ENCODE data around the gene AGL.

GRCh38 chr1:94532158-94532644 is 9.4 kb downstream of the F3 start:
- RRBS, result no CpG with 5 or more reads among the region's 5 CpGs

DNA sequence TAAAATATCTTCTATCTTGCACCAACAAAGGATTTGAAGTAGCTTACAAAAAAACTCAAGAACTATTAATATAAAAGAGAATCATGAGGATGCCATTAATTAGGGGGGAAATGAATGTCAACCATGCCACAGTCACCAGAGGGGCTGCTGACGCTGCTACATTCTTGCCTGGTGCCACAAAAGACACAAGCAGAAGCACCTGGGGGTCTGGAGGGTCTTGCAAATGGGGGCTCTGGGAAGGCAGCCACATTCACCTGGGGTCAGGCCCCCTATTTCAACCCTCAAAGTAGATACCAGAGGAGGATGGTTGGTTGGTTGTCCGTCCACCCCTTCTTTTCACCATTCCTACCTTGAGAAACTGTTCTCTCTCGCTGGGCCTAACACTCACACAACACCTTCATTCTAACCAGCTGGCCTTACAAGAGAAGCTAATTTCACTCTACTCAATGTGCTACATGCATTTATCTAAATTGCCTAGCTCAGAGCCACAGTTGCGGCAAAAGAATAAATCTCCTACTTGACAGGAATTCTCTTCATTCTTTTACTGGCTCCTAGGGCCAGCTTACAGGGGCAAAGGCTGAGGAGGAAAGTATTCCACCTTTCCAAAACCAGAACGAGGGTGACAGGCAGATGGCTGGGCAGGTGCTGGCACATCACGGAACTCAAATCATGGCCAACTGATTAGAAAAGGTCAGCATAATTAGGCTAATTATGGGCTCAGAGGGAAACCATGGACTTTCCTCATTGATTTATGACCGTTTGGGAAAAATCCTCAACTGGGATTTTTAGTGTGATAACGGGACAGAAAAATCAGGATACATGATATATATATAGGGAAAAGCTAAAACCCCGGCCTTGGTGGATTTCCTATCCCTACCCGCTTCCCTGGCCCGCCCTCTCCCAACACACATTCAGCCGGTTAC is 6.5 kb downstream of the F3 start:
- RRBS, result 72% methylated on average over 4 of the region's 12 CpGs

- RRBS, result 9% methylated on average over 3 of the region's 20 CpGs
Measured at GRCh38 chr1:94540503-94541168, 923 bp downstream of the F3 start.

GRCh38 chr1:94758007-94758433 is 62.1 kb upstream of the SLC44A3 start:
- RRBS, result no CpG with 5 or more reads among the region's 8 CpGs

DNA sequence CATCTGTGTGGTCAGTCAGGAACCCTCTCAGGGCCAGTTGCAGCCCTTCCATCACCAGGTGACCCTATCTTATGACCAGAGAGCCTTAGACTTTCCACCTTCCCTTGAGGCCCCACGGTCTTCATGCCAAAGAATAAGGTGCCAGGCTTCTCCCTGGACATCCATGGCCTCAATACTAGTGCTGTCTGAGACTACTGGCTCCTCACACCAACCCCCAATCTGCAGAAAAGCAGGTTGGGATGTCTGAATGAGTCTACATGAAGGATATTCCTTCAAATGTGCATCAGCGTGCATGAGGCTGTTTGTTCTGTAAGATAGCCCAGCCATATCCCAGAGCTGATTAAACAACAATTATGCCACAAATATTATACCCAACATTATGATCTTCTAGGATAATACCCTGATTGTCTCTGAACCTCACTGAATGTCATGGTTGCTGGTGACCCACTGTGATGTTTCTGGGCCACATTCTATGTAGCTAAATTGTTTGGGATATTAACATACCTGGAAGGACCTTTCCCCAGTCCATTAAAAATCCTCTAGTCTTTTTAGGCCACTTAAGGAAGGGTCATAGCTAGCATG is 51.0 kb upstream of the SLC44A3 start:
- RRBS, result no CpG with 5 or more reads among the region's 2 CpGs

- RRBS, result no CpG with 5 or more reads among the region's 9 CpGs
Measured at GRCh38 chr1:94860367-94861130, 40.4 kb downstream of the SLC44A3 start.

DNA sequence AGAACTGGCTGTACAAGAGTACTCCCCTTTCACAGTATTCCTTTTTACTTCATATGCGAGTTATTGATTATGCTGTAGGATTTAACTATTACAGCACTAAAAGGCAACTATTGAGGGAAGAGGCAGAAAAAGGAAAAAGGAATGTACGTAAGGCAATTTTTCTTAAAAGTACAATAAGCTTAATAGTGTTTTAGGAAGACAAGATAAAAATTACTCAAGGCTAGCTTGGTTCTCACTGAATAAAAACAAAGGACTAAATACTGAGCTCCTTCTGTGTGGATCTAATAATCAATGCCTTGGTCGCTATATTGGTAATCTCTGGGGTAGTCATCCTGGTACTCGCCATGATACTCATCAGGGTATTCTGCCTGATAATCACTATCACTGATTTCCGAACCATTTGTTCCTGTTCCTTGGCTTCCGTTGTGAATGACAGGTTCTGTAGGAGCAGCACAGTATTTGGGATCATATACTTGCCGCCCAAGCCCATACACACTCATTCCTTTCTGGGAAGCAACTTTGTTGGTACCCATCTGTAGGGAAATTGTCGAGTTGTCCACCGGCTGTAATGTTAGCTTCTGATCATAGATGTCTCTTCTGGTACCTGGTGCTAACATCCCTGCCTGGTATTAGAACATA is 29.3 kb downstream of the CNN3 start:
- RRBS, result no CpG with 5 or more reads among the region's 9 CpGs

DNA sequence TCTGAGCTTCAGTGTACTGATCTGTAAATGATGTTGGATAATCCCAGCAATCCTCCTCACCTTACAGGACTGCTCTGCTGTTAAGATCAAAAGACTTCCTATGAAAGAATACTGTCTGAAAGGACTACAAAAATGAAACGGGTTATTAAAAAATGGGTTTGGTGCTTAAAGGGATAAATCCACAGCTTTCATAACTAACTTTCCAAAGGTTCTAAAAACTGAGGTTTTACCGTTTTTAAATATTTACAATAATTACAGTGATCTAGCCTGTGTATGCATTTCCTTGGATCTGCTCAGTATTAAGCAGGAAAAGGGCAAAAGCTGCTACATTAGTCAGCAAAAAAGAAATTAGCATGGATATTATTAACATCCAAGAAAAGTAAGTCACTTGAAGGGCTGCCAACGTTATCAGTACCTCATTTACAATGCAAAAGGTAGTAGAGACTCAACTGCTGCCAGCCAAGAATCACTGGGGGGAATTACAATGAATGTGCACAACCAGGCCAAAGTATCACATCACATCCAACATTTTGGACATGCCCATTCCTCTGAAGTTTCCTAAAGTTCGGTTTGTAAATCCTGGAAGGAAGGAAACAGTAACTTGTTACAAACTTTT is 2.0 kb downstream of the CNN3 start:
- RRBS, result no CpG with 5 or more reads among the region's 4 CpGs

- RRBS, result 2% methylated on average over 4 of the region's 25 CpGs
Measured at GRCh38 chr1:94925385-94926141, 1.3 kb downstream of the CNN3 start.

DNA sequence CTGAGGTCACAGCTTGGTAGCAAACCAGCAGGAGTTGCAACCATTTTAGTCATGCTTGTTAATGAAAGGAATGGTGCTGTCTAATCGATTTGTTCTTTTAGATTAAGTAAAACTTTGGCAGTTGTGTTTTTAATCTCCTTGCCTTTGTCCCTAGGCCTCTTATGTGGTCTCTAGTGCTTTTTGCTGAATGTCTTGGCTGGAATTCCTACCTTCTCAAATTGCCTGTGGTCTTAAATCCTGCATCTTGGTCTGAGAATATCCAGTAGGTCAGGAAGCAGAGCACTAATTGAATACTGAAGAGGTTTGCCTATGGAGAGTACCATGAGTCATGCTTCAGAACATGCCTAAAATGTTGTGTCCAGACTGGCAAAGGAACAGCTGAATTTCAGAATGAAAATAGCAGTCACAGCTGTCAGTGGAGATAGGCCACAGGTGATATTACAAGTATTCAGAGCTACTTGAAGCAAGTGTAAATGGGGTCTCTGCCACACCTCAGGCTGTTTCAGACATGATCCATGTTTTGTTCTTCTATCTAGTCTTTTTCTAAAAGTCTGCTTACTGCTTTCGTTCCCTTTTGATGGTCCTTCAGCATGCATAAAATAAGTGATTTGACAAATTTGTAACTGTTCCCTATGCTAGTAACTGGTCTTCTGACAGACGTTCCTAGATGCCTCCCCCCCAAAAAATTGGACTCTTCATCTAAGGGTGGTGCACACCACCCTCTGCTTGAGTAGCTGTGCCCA is 36.1 kb upstream of the RWDD3 start:
- RRBS, result no CpG with 5 or more reads among the region's 3 CpGs

DNA sequence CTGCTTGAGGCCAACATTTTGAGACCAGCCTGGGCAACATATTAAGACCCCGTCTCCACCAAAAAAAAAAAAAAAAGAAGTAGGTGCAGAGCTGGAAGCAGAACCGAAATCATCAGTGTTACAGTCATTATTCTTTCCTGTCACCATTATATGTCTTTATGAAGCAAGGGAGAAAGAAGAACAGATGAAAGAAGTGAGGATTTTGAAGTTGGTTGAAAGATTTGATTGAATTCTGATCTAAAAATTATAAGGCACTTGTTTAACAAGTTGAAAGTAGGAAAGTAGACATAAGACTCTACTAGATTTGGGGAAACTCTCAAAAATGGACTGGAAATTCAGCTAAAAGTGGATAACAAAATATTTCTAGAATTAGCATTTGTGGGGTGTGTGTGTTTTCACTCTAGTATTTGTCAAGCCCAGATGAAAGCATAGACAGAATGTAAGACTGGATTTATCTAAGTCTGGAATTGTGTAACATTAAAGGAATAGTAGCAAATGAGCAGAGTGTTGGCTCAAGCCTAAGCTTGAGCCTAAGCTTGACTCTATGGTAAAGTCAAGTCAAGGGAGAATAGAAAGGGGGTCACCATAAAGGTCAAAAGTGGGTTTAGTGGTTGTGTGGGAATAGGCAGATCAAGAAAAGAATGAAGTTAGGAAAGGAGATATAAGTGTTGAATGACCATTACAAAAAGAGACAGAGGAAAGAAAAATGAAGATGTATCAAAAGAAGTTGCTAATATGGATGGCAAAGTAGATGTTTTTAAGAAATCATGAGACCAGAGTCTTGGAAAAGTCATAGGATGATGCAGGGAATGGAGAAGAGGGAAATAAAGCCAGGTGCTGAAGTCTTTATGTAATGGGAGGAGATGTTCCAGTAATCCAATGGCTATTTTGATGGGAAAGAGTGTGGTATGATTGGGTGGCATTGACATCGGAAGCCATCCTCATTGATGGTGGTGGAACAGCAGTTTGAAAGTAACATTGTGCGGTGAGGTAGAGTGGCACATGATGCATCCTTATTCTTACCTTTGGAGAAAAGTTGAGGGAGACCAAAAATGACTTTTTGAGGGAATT is 75.0 kb downstream of the PTBP2 start:
- RRBS, result no CpG with 5 or more reads among the region's 4 CpGs

DNA sequence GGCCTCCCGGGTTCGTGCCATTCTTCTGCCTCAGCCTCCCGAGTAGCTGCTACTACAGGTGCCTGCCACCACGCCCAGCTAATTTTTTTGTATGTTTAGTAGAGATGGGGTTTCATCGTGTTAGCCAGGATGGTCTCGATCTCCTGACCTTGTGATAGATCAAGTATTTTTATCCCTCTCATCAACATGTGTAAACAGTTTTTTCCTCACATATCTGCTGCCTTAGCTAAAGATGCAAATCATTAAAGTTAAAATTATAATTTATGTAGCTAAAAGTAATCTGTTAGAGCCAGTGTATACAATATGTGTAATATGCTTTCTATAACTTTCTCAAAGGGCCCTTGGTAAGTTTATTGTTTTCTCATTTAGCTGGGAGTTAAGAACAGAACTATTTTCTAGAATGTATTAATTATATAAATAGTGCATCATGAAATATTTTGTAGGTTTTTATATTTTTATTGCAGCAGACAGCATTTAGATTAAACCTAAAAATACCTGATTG is 77.8 kb downstream of the PTBP2 start:
- RRBS, result no CpG with 5 or more reads among the region's 6 CpGs

GRCh38 chr1:97137887-97138633 is 416.5 kb downstream of the PTBP2 start:
- RRBS, result 17% methylated on average over 1 of the region's 8 CpGs

- RRBS, result no CpG with 5 or more reads among the region's 5 CpGs
Measured at GRCh38 chr1:97365085-97365761, 555.6 kb downstream of the DPYD start.

DNA sequence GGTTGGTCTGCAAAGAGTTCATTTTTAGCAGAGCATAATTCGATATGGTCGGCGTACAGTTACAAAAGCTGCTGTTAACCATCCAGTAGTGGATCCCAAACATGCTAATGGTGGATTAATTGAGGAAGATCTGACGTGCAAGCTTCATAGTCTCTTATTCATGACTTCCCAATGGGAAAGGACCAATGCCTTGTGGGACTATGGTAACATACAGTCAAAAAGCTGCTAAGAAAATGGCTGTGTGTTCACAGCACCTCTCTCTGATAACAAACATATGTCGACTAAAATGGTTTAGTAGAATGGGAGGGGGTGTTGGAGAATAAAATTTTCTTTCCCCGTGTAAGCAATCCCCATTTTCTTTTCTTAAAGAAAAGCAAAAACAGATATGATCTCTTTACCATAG is 128.9 kb upstream of the DPYD start:
- RRBS, result no CpG with 5 or more reads among the region's 6 CpGs

DNA sequence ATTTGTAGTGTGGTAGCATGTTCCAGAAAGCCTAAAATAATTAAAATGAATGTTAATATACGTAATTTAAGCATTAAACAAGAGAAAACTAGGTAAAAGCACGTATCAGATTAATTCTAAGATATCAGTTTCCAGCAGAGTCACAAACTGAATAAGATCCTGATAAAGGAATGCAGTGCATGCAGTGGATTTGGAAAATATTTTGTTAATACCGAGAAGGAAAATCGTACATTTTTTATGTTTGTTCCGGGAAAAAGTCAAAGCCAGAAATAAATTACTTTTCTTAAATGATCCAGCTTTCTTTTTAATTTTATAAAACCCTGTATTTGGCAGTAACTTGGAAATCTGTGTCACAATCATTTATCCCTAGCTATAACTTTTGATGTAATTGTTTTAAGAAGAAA is 904 bp downstream of the PALMD start:
- RRBS, result no CpG with 5 or more reads among the region's 5 CpGs

DNA sequence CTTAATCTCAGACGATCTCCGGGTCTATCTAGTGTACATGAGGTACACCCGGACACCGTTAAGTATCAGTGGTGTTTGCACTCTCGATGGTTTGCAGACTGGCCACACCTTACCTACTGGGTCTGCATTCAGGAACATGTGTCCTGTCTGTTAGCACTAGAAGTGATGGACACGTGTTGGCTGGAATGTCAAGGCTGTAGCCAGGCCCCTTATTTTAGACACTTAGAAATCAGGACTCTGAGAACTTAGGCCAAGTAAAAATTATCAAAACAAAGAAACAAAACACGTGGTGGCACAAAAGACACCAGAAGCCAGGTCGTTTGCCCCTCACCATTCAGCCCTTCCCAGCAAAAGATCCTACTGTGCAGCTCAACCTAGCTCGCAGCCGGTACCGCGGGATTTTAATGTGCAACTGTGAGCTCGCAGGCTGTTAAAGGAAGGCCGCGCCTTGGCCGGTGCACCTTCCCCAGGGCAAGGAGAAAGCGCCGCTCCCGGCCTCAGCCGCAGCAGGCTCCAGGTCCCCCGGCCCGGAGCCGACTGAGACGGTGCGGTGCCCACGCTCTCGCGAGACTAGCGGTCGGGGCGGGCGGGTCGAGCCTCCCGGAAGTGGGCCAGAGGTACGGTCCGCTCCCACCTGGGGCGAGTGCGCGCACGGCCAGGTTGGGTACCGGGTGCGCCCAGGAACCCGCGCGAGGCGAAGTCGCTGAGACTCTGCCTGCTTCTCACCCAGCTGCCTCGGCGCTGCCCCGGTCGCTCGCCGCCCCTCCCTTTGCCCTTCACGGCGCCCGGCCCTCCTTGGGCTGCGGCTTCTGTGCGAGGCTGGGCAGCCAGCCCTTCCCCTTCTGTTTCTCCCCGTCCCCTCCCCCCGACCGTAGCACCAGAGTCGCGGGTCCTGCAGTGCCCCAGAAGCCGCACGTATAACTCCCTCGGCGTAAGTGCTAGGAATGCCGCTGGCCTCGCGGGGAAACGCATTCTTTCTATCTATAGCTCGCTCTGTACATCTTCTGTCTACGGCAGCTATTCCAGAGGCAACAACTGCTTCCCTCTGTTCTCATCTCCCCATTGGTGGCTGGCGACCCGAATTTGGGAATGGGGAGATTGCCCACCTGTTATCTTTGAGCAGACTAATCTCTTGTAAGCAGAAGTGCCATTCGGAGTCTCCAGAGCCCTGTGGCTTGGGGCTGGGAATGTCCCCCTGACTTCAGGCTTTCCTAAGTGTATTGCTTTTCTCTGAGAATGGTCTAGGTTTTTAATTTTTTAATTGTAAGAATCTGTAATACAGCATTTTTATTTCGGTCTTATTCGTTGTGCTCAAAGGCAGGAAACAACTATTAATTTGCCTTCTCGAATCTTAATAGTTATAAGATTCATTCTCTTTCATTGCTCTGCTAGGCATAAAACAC is at the start of gene AGL:
Gene AGL, plus strand, starts transcription at position 877 of the 1,403 bp plus-strand sequence.
- RRBS, result 2% methylated on average over 42 of the region's 79 CpGs

DNA sequence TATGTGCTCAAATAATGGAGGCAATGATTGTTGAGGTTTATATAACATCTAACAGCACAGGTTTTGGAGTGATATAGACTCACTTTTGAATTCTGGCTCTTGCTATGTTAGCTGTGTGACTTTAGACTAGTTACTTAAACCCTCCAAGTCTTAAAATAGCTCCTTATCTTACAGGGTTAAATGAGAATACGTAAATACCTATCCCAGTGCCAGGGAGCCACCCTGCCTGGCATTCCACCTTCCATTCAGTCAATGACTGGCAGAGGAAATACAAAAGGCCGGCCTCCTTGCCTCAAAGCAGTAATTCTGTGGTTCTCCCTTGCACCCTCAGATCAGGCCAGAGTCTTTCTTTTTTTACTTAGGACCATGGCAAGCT is 31.8 kb downstream of the DBT start:
- RRBS, result no CpG with 5 or more reads among the region's 2 CpGs

- RRBS, result no CpG with 5 or more reads among the region's 4 CpGs
Measured at GRCh38 chr1:100628777-100629166, 90.8 kb upstream of the VCAM1 start.

GRCh38 chr1:100731257-100731548 is 11.7 kb downstream of the VCAM1 start:
- RRBS, result no CpG with 5 or more reads among the region's 5 CpGs